Skin of body (tissue), 2 donors: ENCODE measurements around the genes ZFYVE21 and AKT1.

GRCh38 chr14:103715583-103716057 is at the start of gene ZFYVE21:
ZFYVE21 (plus strand) TSS chr14:103715810.
- RAMPAGE, long total RNA, result no peak

GRCh38 chr14:103739651-103740672 is 24.4 kb downstream of the ZFYVE21 start:
- RAMPAGE, long total RNA, result no peak

- RAMPAGE, long total RNA, result no peak
Observed at GRCh38 chr14:103909960-103910650, 11.2 kb downstream of the ATP5MJ start.

DNA sequence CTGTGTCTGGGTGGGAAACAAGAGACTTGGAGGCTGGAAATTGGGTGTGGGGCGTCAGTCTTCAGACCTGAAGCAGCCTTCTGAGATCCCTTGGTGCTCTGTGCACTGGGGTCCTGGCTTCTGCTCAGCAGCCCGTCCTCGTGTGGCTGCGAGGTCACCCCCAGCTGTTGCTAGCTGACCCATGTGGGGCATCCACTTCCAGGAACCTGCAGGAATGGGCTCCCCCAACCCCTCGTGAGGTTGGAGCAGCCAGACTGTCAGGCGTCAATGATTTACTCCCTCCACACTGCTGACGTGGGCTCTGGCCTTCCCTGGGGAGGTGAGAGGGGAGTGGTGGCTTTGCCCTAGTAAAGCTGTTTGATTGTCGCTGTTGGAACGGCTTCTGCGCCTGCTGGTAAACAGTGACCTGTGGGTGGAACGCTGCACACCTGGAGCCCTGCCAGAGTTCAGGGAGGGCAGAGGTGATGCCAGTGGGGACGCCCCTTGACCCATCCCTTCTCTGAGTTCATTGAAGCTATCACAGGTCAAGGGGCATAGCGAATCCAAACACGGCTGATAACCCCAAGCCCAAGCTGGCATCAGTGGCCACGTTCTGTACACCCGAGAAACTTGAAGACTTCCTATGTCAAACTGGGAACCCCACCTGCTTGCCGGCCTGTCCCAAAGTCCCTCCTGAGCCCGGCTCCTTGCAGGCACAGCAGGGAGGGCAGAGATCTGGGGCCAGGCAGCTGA is 2.5 kb downstream of the ASPG start:
- RAMPAGE, long total RNA, result no peak

DNA sequence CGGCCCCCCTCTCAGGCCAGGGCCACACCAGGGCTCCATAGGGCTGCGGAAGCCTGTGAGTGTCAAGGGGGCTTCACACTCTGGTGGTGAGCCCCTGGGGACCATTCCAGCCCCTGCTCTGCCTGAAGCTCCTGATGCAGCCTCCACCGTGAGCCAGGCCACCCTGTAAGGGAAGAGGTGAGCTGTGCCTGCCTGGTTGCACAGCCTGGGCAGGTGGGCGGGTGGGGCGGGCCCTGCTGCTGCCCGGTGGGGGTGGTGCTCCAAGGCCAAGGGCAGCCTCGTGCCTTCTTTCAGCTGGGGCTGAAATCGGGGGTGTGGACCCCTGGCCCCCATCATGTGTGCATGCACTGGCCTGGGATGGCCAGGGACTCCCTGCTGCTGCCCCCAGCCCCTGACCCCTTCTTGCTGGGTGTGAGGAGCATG is 25.2 kb upstream of the KIF26A start:
- RAMPAGE, long total RNA, result no peak

GRCh38 chr14:104113975-104114623 is 24.3 kb upstream of the KIF26A start:
- RAMPAGE, long total RNA, result no peak

DNA sequence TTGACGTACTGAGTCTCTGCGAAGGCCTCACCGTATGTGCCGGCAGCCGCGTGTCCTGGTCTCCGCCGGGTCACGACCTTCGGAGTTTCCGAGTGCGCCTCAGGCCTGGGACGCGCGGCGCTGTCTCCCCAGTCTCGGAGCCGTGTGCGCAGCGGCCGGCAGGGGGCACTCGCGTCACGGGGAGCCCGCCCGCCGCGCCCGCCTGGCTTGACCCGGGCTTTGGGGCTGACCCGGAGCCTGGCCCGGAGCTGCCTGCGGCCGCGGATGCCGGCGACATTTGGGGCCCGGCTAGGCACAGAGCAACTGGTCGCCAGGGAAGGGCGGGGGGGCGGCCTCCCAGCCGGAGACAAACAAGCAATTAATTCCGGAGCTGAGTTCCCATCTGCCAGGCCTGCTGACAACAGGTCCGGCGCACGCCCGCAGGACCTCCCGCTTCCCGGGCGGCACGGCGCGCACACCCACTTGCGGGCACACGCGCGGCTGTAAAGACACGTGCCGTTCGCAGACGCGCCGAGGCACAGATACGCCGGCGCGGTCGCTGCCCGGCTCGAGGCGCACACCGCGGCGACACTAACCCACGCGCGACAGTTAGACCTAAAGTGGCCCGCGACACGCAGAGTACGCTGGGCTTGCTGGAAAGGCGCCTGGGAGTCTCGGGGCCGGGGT is 755 bp upstream of the KIF26A start:
- RAMPAGE, long total RNA, result no peak

GRCh38 chr14:104354146-104354842 is 215.9 kb downstream of the KIF26A start:
- RAMPAGE, long total RNA, result no peak

GRCh38 chr14:104461965-104462210 is 117.7 kb upstream of the C14orf180 start:
- RAMPAGE, long total RNA, result no peak

GRCh38 chr14:104563933-104564325 is 15.6 kb upstream of the C14orf180 start:
- RAMPAGE, long total RNA, result no peak

DNA sequence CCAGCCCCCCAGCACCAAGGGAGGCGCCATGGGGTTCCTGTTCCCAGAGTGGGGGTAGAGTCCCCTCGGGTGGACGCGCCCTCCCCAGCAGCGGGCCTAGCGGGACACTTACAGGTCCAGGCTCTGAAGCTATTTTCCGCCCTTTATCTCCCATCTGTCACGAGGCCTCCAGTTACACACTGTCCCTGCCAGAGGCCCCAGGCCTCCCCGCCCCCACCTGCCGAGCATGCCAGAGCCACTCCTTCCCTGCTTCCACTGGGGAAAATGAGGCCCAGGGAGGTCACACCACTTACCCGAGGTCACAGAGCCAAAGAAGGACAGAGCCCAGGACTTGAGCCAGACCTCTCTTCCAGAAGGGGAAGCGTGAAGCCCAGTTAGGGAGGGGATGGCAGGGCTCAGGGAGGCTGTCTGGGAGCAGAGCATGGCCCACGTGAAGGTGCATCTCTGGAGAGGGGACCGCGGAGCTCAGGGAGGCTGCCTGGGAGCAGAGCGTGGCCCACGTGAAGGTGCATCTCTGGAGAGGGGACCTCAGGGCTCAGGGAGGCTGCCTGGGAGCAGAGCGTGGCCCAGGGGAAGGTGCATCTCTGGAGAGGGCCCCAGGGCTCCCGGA is 3.2 kb downstream of the C14orf180 start:
- RAMPAGE, long total RNA, result no peak

DNA sequence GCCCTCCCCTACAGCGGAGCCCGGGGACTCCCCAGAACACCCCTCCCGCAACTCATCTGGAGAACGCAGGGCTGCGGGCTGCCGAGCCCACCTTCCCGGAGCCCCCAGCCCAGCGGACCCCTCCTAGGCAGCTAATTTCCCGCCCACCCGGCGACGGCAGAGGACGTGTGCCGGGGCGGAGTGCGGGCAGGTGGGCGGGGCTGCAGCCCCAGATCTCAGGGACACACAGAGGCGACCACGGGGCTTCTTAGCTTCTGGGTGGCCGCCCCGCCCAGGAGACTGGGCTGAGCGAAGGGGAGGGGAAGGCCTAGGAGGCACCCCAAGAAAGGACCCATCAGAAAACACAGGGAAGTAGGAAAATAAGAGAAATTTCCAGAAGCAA is 11.5 kb upstream of the INF2 start:
- RAMPAGE, long total RNA, result no peak

GRCh38 chr14:104678352-104679003 is 10.9 kb upstream of the INF2 start:
- RAMPAGE, long total RNA, result no peak

GRCh38 chr14:104795048-104796215 is at the start of gene AKT1:
AKT1 (minus strand) TSS chr14:104795748.
- RAMPAGE, long total RNA, result no peak

DNA sequence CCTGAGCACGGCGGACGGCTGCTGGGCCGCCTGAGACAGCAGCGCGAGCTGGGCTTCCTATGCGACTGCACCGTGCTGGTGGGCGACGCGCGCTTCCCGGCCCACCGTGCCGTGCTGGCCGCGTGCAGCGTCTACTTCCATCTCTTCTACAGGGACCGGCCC is 187 bp downstream of the ZBTB42 start:
- RAMPAGE, long total RNA, result no peak

GRCh38 chr14:104825743-104826038 is 24.8 kb downstream of the ZBTB42 start:
- RAMPAGE, long total RNA, result no peak

- RAMPAGE, long total RNA, result no peak
Observed at GRCh38 chr14:104932591-104933813, 8.3 kb downstream of the PLD4 start.

DNA sequence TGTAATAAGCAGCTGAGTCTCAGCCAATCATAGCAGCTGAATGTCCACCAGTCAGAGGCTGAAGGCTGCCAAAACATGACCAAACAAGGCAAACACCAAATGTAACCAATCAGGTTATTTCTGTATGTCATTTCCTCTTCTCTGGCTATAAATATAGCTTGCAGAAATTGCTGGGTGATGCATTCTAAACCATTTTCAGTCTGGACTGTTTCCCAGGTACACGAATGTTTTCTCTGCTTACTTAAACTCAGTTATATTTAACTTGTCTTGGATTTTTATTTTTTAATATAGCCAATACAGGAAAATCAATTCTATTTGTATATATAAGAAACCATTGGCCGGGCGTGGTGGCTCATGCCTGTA is 6.3 kb upstream of the CDCA4 start:
- RAMPAGE, long total RNA, result no peak

- RAMPAGE, long total RNA, result no peak
Observed at GRCh38 chr14:105034199-105034884, 13.5 kb upstream of the CDCA4 start.

DNA sequence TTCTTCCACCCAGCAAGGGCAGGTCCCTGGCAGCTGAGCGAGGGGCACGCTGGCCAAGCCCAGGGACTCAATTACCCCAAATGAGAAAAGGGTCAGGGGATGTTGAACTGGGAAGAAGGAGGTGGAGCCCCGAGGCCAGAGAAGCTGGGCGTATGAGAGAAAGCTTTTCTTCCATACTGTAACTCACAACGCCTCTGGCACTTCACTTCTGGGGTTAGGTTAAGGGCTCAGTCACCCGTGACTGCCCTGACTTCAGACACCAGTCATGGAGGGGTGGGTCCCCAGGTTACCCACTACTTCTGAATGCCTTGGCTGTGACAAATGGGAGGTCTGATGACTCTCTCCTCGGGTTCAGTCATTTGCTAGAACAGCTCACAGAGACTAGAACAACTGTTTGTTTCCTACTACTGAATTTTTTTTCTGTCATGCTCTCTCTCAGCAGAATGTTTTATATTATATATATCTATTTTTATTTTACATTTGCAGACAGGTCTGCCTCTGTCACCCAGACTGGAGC is 5.6 kb upstream of the GPR132 start:
- RAMPAGE, long total RNA, result no peak